ENCODE measurements around the genes PTGER3, GIPC2 and IFI44.

GRCh38 chr1:68231666-68232139 lies 620 bp downstream of the WLS start:
- PRO-cap, 2 experiments: peak in 2 of 2 experiments; most common plus-strand start chr1:68231878 (in 1); most common minus-strand start chr1:68231752 (in 2)

GRCh38 chr1:70204436-70205120 lies 801 bp downstream of the LRRC40 start:
- PRO-cap, 2 experiments: no peak in any of the 2 experiments

DNA sequence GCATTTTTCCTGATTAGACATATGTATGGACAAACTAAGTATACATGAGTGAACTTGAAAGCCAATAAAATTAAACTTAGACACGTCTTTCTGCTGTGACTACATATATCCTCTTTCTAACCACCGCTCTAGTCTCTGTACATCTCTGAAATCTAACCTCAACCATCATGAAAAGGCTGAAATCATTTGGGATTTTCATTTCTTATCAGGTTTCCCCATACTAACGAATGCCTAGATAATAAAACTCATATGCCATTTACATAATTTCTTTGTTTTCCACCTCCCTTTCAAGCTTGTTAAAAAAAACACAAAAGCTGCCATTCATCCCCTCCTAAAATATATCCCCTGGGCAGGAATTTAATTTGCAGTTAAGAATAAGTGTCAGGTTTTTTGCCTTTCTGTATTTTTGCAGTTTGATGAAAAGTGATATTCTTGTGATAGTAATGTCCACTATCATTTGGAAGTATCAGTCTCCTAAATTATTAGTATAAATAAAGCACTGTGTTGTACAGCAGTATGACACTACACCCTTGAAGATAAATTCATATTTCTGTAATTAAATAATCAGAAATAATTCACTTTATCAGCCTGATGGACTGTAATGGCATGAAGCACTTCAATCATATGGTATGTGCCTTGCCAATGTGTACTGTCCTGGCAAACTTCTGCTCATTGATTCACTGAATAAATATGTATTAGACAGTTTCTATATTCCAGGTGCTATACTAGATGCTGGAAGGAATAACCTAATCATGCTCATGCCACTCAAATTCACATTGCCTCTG lies 37.7 kb downstream of the PTGER3 start:
- PRO-cap, 2 experiments: no peak in any of the 2 experiments

DNA sequence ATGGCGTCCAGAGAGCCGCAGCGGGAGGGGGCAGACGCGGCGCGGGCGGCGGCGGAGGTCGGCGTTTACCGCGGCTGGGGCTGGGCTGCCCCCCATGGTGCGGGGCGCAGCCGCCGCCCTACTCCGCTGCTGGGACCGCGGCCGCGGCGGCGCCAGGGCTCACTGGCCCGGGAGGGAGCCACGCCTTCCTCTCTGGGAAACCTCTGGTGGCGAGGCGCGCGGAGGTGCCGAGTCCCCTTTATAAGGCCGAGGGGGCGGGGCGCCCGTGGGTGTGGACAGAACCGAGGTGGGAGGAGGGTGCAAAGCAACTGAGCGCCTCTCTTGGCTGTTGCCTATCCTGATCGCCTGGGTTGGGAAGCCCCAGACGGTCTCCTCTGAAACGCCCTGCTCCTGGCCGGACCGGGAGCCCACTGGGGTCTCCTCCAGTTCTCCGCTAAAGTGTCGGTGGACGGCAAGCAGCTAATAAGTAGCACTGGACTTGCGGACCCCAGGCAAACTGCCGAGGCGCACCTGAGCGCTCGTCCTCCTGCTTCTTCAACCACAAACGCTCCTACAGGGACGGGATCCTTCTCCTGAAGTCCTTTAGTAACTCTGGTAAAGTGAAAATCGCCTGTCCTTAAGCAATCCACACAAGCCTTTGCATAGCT lies at the start of gene PTGER3:
TSS of gene PTGER3 (minus strand) at position 216 of the 647 bp plus-strand sequence.
- PRO-cap, 2 experiments: no peak in any of the 2 experiments

DNA sequence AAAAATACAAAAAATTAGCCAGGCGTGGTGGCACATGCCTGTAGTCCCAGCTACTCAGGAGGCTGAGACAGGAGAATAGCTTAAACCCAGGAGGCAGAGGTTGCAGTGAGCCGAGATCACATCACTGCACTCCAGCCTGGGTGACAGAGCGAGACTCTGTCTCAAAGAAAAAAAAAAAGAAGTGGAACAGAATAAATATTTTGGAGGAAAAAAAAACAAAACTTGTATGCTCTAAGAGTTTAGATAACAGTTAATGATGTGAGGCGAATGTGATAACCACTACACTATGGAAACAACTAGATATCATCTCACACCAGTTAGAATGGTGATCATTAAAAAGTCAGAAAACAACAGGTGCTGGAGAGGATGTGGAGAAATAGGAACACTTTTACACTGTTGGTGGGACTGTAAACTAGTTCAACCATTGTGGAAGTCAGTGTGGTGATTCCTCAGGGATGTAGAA lies 391.3 kb downstream of the LRRIQ3 start:
- PRO-cap, 2 experiments: no peak in any of the 2 experiments

GRCh38 chr1:75785588-75785932 lies 496 bp upstream of the RABGGTB start:
- PRO-cap, 2 experiments: no peak in any of the 2 experiments

GRCh38 chr1:76119230-76119529 lies 44.6 kb downstream of the ST6GALNAC3 start:
- PRO-cap, 2 experiments: no peak in any of the 2 experiments

GRCh38 chr1:77308849-77309303 lies 27.1 kb downstream of the AK5 start:
- PRO-cap, 2 experiments: no peak in any of the 2 experiments

GRCh38 chr1:77371025-77371442 lies 89.2 kb downstream of the AK5 start:
- PRO-cap, 2 experiments: no peak in any of the 2 experiments

DNA sequence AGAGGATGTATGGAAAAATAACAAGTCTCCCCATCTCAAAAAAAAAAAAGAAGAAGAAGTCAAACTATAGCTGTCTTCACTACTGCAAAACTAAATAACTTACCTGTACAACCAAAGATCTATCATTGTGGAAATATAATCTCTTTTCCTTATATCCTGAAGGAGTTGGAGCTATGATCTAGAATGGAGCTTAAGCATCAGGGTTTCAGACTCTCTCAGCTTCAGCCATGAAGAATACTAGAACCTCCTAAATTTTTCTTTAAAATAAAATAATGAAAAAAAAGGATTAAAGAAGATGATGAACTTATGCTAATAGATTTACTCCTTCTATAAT lies 43.1 kb downstream of the ZZZ3 start:
- PRO-cap, 2 experiments: no peak in any of the 2 experiments

DNA sequence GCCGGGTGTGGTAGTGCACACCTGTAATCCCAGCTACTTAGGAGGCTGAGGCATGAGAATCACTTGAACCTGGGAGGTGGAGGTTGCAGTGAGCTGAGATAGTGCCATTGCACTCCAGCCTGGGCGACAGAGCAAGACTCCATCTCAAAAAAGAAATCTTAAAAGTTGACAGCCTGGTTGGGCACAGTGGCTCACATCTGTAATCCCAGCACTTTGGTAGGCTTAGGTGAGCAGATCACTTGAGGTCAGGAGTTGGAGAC lies 7.2 kb downstream of the NEXN start:
- PRO-cap, 2 experiments: no peak in any of the 2 experiments

- PRO-cap, 2 experiments: peak in 2 of 2 experiments; most common plus-strand start chr1:78004184 (in 2); most common minus-strand start chr1:78004130 (in 1)
These were observed 768 bp upstream of the DNAJB4 start for GRCh38 chr1:78003984-78004357.

DNA sequence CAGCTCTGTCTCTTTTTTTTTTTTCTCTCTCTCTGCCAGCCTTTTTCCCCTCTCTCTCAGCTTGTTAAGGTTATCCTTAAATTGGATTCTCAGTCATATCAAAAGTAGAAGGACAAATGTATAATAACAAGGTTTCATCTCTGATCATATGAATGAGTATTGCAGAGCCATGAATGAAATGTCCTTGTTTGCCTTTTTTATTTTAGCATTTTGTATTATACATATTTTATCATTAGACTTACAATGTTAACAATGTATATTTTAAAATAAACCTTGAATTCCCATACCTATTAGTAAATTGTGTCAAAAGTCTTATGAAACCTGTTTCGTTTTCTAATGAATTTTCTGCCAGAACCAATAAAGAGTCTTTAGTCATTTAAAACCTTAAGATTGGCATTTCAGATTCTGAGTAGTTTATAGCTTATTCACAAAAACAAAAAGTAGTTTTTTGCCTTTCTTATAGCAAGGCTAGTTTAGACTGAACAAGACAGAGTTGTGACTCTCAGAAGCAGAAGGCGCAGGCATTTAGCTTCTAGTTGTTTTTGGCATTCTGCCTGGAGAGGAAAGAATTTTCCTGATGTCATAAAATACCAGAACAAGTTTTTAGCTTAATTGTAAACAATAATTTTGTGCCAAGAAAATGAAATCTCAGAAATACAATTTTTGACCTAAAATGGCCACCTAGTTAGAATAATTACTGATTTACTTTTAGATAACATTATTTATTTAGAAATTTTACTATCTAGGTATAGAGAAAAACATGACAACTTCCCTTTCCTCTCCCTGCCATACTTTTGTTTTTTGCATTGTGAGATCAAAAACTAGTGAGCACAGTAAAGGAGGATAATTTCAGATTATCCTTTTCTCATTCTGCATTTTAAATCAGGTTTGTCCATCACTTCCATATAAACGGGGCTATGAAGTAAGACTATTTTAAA lies 884 bp downstream of the DNAJB4 start:
- PRO-cap, 2 experiments: peak in 2 of 2 experiments; most common plus-strand start position 811 of the sequence (in 1); most common minus-strand start position 497 of the sequence (in 2)

DNA sequence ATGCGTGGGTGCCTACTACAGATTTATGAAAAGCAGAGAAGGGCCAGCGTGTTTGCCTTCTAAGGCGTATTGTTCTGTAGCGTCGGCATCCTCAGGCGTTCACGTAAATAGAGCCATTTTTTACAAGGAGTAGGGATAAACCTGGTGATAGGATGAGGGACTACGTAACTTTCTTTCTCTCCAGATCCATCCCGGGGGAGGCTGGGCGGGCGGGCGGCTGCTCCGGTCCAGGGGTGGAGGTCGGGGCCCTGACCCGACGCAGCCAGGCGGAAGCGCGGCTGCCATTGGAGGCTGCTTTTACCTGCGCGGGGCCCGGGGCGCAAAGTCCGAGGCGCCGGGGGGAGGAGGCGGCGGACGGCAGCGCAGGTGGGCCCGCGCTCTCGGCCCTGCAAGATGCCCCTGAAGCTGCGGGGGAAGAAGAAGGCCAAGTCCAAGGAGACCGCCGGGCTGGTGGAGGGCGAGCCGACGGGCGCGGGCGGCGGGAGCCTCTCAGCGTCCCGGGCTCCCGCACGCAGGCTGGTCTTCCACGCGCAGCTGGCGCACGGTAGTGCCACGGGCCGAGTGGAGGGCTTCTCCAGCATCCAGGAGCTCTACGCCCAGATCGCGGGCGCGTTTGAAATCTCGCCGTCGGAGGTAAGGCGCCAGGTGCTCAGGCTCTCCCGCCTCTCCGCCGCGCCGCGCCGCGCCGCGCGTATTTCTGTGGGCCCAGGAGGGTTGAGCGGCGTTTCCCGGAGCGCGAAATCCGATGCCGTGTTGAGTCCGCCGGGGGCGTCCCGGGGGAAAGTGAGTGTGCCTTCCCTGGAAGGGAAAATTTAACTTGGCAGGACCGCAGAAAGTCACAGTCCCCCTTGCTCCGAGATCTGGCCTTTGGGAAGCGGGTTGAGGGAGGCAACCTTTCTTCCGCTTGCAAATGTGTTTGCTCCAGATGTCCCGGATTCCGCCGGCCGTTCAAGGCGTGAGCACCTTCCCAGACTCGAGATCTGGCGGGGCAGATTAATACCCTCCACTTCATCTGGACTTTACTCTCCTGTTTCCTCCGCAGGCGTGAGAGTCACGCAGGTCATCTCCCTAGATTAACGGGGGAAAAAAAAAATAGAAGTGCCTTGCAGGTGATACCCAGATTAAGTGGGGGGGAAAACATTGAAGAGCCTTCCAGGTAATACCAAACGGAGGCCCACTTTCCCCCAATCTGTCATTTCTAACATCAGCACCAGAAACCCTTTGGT lies at the start of gene GIPC2:
TSS of gene GIPC2 (plus strand) at position 265 of the 1,226 bp plus-strand sequence.
- PRO-cap, 2 experiments: peak in 2 of 2 experiments; most common plus-strand start position 322 of the sequence (in 1); most common minus-strand start position 108 of the sequence (in 1)

GRCh38 chr1:78121672-78122479 lies 76.1 kb downstream of the GIPC2 start:
- PRO-cap, 2 experiments: no peak in any of the 2 experiments

DNA sequence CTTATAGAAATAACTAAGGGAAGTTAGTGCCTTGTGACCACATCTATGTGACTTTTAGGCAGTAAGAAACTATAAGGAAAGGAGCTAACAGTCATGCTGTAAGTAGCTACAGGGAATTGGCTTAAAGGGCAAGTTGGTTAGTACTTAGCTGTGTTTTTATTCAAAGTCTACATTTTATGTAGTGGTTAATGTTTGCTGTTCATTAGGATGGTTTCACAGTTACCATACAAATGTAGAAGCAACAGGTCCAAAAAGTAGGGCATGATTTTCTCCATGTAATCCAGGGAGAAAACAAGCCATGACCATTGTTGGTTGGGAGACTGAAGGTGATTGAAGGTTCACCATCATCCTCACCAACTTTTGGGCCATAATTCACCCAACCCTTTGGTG lies 5.8 kb upstream of the IFI44 start:
- PRO-cap, 2 experiments: no peak in any of the 2 experiments

- PRO-cap, 2 experiments: peak in 2 of 2 experiments; most common plus-strand start chr1:78649832 (in 1)
These were observed at the start of gene IFI44 for GRCh38 chr1:78649602-78649958. IFI44 (plus strand) TSS chr1:78649831.

DNA sequence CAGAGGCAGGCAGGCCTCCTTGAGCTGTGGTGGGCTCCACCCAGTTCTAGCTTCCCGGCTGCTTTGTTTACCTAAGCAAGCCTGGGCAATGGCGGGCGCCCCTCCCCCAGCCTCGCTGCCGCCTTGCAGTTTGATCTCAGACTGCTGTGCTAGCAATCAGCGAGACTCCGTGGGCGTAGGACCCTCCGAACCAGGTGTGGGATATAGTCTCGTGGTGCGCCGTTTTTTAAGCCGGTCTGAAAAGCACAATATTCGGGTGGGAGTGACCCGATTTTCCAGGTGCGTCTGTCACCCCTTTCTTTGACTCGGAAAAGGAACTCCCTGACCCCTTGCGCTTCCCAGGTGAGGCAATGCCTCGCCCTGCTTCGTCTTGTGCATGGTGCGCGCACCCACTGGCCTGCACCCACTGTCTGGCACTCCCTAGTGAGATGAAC lies 155.6 kb downstream of the ADGRL4 start:
- PRO-cap, 2 experiments: no peak in any of the 2 experiments

- PRO-cap, 2 experiments: no peak in any of the 2 experiments
These were observed 316.6 kb upstream of the ADGRL4 start for GRCh38 chr1:79322974-79323727.

GRCh38 chr1:79705313-79705512 lies 698.7 kb upstream of the ADGRL4 start:
- PRO-cap, 2 experiments: no peak in any of the 2 experiments

All from heart right ventricle (tissue), 2 donors.